AG04450 (cell line): ENCODE data around the gene ZIC2.

DNA sequence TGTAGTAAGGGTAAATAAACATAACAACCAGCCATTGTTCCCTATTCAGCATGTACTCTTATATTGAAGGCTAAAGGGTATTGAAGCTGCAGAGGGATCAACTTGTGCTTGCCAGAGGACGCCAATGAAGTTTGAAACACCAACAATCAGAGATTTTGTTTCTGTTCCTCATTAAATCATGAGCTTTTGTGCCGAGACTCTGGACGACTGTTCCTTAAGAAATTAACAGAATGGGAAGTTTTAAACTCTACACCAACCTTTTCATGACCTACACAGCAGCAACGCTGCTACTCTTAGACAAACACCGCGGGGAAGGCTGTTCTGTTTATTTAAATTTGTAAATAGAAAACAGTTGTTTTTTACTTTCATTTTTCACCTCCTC lies 79.2 kb downstream of the ZIC5 start:
- CAGE, long polyA plus RNA = no peak
- RRBS = no CpG with 5 or more reads among the region's 6 CpGs

GRCh38 chr13:99981683-99982068 lies at the start of gene ZIC2:
Gene ZIC2 (plus strand): TSS chr13:99981784.
- CAGE, long polyA plus RNA = no peak
- RRBS = 2% methylated on average over 19 of the region's 50 CpGs

DNA sequence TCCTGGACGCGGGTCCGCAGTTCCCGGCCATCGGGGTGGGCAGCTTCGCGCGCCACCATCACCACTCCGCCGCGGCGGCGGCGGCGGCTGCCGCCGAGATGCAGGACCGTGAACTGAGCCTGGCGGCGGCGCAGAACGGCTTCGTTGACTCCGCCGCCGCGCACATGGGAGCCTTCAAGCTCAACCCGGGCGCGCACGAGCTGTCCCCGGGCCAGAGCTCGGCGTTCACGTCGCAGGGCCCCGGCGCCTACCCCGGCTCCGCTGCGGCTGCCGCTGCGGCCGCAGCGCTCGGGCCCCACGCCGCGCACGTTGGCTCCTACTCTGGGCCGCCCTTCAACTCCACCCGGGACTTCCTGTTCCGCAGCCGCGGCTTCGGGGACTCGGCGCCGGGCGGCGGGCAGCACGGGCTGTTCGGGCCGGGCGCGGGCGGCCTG lies 502 bp downstream of the ZIC2 start:
- CAGE, long polyA plus RNA = no peak
- RRBS = 3% methylated on average over 24 of the region's 67 CpGs

- CAGE, long polyA plus RNA = no peak
- RRBS = no CpG with 5 or more reads among the region's 33 CpGs
Observed at GRCh38 chr13:99983701-99984409, 2.3 kb downstream of the ZIC2 start.

DNA sequence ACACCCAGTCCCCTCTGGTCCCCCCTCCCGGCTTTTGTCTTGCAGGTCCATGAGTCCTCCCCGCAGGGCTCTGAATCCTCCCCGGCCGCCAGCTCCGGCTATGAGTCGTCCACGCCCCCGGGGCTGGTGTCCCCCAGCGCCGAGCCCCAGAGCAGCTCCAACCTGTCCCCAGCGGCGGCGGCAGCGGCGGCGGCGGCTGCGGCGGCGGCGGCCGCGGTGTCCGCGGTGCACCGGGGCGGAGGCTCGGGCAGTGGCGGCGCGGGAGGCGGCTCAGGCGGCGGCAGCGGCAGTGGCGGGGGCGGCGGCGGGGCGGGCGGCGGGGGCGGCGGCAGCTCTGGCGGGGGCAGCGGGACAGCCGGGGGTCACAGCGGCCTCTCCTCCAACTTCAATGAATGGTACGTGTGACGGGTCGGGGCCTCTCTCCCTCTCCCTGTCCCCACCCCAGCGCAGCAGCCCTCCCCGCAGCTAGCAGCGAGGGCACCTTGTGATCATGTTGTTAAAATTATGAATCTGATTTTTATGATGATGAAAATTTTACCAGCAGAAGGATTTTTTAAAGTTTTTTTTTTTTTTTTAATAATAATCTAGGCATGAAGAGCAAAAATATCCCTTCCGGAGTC lies 3.8 kb downstream of the ZIC2 start:
- CAGE, long polyA plus RNA = no peak
- RRBS = 7% methylated on average over 15 of the region's 55 CpGs

- CAGE, long polyA plus RNA = no peak
- RRBS = no CpG with 5 or more reads among the region's 1 CpG
Observed at GRCh38 chr13:100326469-100326764, 237.5 kb downstream of the PCCA start.

DNA sequence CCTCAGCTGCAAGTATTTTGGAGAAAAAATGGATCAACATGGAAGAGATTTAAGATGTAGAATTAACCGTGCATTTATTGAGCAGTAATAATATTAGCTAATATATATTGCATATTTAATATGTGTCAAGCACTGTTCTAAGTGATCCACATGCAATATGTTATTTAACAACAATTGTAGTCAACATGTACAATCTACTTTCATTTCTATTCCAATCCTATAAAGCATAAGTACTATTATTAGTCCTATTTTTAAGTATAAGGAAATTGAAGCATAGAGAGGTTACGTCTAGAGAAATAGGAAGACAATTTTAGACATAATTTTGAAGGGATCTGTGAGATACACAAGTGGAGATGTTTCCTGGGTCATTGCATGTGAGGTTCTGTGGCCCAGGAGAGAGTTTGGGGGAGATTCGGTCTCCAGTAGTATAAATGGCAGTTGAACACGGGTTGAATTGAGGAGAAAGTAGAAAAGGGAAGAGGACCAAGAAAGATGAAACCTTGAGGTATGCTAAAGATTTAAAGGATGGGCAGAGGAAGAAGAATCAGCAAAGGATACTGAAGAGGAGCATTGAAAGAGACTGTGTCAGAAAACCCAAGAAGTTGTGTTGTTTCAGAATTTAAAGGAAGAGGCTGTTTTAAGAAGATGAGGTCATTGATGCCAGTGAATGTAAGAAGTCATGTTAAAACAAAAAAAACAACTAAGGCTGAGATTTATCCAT lies 198.4 kb downstream of the GGACT start:
- CAGE, long polyA plus RNA = no peak
- RRBS = no CpG with 5 or more reads among the region's 4 CpGs

GRCh38 chr13:100529726-100530341 lies 58.8 kb downstream of the GGACT start:
- CAGE, long polyA plus RNA = no peak
- RRBS = no CpG with 5 or more reads among the region's 15 CpGs

- CAGE, long polyA plus RNA = no peak
- RRBS = no CpG with 5 or more reads among the region's 15 CpGs
Observed at GRCh38 chr13:100540103-100540574, 48.5 kb downstream of the GGACT start.

- CAGE, long polyA plus RNA = no peak
- RRBS = no CpG with 5 or more reads among the region's 12 CpGs
Observed at GRCh38 chr13:100547732-100548210, 40.8 kb downstream of the GGACT start.

- CAGE, long polyA plus RNA = no peak
- RRBS = no CpG with 5 or more reads among the region's 5 CpGs
Observed at GRCh38 chr13:101529389-101529953, 77.0 kb downstream of the ITGBL1 start.

- CAGE, long polyA plus RNA = no peak
- RRBS = no CpG with 5 or more reads among the region's 7 CpGs
Observed at GRCh38 chr13:102183388-102184326, 266.9 kb upstream of the FGF14 start.

DNA sequence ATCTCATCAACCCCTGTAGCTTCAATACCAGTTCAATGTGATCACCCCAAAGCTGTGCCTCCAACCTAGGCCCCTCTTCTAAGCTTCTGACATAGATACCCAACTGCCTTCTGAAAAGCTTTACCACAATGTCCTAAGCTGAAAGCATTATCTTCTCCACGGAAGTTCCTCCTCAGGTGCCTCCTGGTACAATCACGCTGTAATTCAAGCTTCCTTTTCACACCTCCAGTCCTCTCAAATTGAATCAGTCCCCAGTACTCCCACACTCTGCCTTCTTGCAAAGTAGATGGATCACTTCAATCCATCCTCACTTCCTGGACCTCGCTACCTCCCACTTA lies 243.5 kb upstream of the TPP2 start:
- CAGE, long polyA plus RNA = no peak
- RRBS = no CpG with 5 or more reads among the region's 3 CpGs

- CAGE, long polyA plus RNA = no peak
- RRBS = no CpG with 5 or more reads among the region's 4 CpGs
Observed at GRCh38 chr13:102680224-102680873, 14.5 kb downstream of the METTL21C start.

- CAGE, long polyA plus RNA = no peak
- RRBS = no CpG with 5 or more reads among the region's 13 CpGs
Observed at GRCh38 chr13:102844964-102845535, 782 bp upstream of the ERCC5 start.

- CAGE, long polyA plus RNA = no peak
- RRBS = 92% methylated on average over 3 of the region's 7 CpGs
Observed at GRCh38 chr13:102854548-102855052, 8.8 kb downstream of the ERCC5 start.

DNA sequence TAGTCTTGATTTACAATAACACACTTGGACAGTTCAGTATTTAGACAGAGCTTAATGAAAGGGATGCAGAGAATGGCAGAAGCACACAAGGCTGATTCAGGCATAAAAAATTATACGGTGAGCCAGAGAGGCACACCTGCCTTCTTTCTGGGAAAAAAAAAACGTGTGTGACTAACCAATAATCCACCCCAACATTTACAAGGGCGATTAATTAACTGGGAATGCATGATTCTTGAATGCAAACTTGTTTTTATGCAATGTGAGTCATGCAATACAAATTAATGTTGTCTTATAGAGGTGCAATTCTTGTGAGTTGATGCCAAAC lies 348.3 kb downstream of the DAOA start:
- CAGE, long polyA plus RNA = no peak
- RRBS = no CpG with 5 or more reads among the region's 3 CpGs

DNA sequence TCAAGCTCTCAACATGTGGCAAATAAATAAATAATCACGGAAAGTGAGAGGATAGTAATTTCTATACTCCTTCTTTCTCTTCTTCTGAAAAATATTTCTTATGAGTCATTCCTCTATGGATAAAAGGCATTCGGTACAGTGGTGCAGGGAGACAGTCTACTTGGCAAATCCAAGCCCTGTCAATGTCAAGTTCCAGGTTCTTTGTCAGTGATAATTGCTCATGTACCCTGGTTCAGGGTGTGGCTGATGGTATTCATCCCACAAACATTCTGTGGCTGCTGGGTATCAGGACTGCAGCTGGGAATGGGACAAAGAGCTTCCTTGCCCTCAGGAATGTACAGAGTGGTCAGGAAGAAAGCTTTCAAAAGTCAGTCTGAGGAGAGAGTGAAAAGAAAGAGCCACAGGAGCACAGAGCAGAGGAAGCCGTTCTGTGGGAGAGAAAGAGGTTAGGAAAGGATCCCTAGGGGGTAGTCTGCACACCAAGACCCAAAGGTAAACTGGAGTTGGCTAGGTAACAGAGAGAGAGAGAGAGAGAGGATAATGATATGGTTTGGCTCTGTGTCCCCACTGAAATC lies 384.1 kb downstream of the EFNB2 start:
- CAGE, long polyA plus RNA = no peak
- RRBS = no CpG with 5 or more reads among the region's 3 CpGs

- CAGE, long polyA plus RNA = no peak
- RRBS = no CpG with 5 or more reads among the region's 8 CpGs
Observed at GRCh38 chr13:106532656-106532918, 2.9 kb downstream of the EFNB2 start.

- CAGE, long polyA plus RNA = no peak
- RRBS = no CpG with 5 or more reads among the region's 9 CpGs
Observed at GRCh38 chr13:106649359-106650001, 81.5 kb upstream of the ARGLU1 start.